Mesangial cell (primary cell): ENCODE data around the genes BASP1, GOLPH3 and MTMR12.

GRCh38 chr5:16710825-16711461, 94.1 kb upstream of the RETREG1 start:
- RAMPAGE, long total RNA, result no peak

GRCh38 chr5:17129239-17129469, 88.3 kb upstream of the BASP1 start:
- RAMPAGE, long total RNA, result no peak

GRCh38 chr5:17151751-17152084, 65.7 kb upstream of the BASP1 start:
- RAMPAGE, long total RNA, result no peak

GRCh38 chr5:17217188-17217962, at the start of gene BASP1:
TSS of gene BASP1 (plus strand) at chr5:17217631.
- RAMPAGE, long total RNA, result start-site peak on the plus strand at chr5:17217622-17217637, 259 reads

GRCh38 chr5:17217963-17219088, 895 bp downstream of the BASP1 start:
- RAMPAGE, long total RNA, result no peak

GRCh38 chr5:17354087-17354767, 136.8 kb downstream of the BASP1 start:
- RAMPAGE, long total RNA, result no peak

GRCh38 chr5:17368039-17368361, 123.9 kb downstream of the H3Y2 start:
- RAMPAGE, long total RNA, result no peak

GRCh38 chr5:20575451-20575937, 587.5 kb upstream of the CDH18 start:
- RAMPAGE, long total RNA, result no peak

DNA sequence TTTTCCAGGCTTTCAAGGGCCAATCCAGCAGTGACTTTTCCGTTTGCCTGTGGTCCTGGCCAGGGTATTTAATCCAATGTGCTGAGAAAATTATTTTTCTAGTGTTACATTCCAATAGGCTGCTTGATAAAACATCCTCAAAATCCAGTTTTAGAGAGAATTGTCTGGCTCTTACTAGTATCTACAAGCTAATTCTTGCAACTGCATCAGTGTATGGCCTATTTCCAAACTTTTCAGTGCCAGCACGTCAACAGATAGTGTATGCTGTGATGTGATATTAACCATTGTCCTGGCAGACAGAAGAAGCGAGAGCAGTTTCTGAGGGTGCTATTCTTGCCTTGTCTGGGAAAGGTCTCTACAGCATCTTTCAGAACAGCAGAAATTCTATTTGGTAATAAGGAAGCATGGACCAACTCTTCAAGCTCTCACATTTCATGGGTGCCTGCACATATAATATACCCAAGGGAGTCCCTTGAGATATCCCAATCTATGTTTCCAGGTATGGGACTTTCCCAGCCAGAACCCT, 174.2 kb upstream of the CDH12 start:
- RAMPAGE, long total RNA, result no peak

DNA sequence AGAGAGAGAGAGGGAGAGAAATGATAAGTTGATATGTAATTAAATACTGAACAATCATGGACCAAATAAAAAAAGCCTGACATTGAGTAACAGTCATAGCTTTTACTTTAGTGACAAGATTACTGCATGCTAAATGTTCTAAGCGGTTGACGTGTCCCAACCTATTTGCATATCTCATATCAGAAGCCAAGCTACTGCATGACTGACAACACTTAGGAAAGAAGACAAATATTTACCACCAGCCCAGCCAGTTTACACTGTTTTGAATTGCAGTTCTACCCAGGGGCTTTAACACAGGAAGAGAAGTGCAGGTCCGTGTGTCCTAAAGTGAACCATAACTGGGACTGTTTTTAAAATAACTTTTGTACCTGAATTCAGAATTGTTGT, 219.8 kb downstream of the PRDM9 start:
- RAMPAGE, long total RNA, result no peak

GRCh38 chr5:25083373-25083760, 438.6 kb upstream of the CDH10 start:
- RAMPAGE, long total RNA, result no peak

GRCh38 chr5:30100774-30101295, 1092.7 kb upstream of the CDH6 start:
- RAMPAGE, long total RNA, result no peak

GRCh38 chr5:30197761-30198366, 995.6 kb upstream of the CDH6 start:
- RAMPAGE, long total RNA, result no peak

GRCh38 chr5:31625966-31626361, 13.0 kb upstream of the PDZD2 start:
- RAMPAGE, long total RNA, result no peak

DNA sequence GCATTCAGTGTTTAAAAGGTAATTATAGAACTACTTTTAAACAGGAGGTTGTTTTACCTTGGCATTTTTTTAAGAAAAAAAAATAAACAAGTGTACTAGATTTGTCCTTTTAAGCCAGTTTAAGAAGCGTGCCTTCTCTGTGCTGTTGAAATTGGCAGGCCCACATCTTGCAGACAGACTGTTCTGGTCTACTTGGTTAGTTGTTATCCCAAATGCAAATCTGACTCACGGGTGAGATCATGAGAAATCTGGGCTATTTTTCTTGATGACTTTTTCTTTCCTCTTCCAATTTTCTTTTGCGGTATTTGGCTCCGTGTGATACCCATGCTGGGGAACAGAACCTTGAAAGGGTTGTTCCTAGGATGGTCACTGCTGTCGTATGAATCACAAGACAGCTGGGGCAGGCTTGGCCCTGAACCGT, 24.5 kb downstream of the PDZD2 start:
- RAMPAGE, long total RNA, result no peak

DNA sequence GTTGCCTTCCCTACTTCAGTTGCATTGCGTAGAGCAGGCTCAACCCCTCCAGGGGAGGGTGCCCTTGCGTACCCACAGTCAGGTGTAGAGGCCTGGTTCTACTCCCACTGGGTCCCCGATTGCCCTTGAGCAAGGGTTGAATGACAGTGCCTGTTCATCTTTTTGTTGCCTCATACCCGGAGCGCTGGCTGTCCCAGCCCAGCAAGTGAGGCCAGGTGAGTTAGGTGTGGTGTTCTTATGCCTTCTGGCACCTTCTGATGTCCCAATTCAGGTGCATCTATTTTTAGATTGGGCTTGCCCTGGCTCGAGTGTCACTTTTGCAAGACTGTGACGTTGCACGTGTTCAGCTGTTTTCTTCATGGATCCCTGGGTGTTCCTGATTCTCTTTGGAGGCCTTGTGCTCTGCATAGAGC, 257.8 kb downstream of the GOLPH3 start:
- RAMPAGE, long total RNA, result no peak

DNA sequence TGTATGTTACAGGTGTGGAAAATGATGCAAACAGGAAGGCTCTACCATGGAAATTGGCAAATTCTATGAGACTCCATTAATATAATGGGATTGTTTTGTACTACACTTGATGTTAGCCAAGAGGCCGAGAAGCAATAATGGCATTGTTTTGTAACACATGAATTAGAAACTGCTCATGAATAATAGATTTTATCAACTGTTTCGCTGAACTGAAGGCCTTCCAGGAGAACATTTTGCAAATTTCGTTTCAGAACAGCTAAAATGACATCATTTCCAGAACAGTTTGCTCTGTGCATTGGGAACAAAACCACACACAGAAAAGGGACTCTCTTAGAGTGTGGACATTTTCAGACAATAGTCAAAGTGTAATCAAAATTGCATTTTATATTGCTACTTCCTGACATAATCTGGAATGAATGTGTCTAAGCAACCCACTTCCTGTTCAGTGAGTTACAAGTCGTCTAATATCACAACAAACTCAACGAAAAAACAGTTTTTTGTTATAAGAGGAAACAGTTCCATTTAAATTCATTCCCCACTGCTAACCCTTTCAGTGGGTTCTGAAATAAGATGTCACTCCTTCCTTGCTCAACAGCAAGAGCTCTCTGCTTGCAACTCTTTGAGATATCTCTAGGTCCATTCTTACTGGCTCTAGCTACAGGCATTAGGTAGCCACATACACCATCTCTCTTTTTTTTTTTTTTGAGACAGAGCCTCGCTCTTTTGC, 141.0 kb downstream of the GOLPH3 start:
- RAMPAGE, long total RNA, result no peak

- RAMPAGE, long total RNA, result no peak
These were observed 49.8 kb downstream of the GOLPH3 start for GRCh38 chr5:32123826-32125209.

- RAMPAGE, long total RNA, result no peak
These were observed at the start of gene GOLPH3 for GRCh38 chr5:32174025-32174893. TSS of gene GOLPH3 (minus strand) at chr5:32174319.

DNA sequence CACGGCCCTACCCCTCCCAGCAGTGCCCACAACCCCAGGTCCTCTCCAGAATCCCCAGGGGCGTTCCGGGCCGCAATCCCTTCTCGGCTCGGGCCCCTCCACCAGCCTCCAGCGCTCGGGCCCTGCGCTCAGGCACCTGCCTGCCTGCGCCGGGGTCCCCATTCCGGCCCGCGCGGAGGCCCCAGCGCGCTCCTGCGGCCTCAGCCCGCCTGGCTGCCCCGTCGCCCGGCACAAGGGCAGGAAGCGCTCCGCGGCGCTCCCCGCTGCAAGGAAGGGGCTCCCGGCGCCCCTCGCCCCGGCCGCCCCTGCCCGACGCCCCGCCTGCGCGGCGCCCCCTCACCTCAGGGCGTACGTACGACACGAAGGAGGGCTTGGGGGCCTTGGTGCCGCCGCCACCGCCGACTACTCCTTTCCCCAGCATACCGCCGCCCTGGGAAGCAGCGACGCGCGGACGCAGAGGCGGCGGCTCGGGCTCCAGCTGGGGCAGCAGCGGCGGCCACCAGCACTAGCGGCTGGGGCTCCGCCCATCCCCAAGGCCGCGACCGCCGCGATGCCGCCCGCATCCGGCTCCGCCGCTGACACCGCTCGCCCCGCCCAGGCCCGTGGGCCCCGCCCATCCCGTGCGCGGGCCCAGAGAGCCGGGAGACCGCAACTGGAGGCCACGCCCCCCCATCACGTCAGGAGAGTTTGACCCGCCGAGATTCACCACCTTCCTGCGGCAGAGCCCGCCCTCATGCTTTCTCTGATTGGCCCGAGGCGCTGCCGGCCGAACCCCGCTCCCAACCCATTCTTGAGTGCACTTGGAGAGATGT, at the start of gene MTMR12:
TSS of gene MTMR12 (minus strand) at position 522 of the 812 bp plus-strand sequence.
- RAMPAGE, long total RNA, result no peak